CD14-positive monocyte (primary cell): ENCODE data around the genes ZNF70, CHCHD10 and ADORA2A.

GRCh38 chr22:23244853-23245838, 64.8 kb downstream of the BCR start:
- CAGE, long polyA plus RNA, result no peak

GRCh38 chr22:23262446-23263583, 82.5 kb downstream of the BCR start:
- CAGE, long polyA plus RNA, result no peak

DNA sequence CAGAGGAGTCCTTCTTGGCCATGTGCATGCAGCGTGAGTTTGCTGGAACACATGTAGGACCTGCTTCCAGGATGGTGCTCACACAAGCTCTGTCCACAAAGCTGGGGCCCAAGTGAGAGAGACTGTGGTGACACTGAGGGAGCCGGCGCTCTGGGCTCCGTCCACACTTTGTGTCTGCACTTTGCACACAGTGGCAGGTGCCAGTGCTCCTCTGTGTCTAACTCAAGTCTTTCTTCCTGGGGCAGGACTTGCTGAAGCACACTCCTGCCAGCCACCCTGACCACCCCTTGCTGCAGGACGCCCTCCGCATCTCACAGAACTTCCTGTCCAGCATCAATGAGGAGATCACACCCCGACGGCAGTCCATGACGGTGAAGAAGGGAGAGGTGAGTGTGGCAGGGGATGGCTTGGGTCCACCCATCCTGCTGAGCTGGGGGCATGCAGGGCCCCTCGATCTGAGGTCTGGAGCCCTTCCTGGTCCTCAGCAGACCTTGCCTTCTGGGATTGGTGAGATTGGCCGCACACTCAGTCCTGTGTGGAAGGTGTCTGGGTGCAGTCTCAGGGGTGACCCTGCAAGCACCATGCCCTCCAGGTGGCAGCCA, 93.2 kb downstream of the BCR start:
- CAGE, long polyA plus RNA, result no peak

- CAGE, long polyA plus RNA, result no peak
Measured at GRCh38 chr22:23289755-23290625, 109.7 kb downstream of the BCR start.

- CAGE, long polyA plus RNA, result no peak
Measured at GRCh38 chr22:23749634-23750256, 1.2 kb downstream of the ZNF70 start.

DNA sequence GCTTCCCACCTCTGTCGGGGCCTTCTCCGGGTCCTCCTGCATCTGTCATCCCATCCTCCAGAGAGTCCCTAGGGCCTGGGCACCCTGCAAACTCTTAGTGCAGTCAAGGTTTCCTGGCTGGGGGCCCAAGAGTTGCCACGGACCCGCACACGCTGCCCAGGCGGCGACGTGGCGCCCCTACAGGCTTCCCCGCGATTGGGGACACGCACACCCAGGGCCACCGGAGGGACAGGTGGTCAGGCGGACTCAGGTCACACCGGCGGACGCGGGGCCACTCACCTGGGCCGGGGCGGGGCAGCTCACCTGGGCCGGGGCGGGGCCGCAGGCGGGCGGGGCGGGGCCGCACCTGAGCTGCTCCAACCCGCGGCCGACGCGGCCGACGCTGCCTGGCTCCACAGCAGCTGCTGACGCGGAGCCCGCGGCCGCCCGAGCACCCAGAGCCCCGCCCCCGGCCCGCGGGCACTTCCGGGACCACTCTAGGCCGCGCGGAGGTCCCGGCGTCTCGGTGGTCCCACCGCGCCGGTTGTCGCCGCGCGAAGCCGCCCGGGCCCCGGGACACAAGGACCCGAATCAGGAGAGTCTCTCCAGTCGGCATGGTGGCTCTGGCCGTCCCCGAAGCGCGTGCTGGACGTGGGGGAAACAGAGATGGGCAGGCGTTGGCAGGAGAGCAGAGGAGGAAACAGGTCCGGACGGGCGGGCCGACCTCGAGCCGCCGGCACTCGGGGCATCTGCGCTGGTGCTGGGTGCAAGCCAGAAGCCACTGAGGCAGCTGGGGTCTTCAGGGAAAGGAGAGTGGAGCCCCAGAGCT, at the start of gene ZNF70:
ZNF70 (minus strand) TSS at position 411 of the 808 bp plus-strand sequence.
- CAGE, long polyA plus RNA, result no peak

GRCh38 chr22:23767323-23768279, at the start of gene CHCHD10:
TSS of gene CHCHD10 (minus strand) at chr22:23767972.
- CAGE, long polyA plus RNA, result no peak

DNA sequence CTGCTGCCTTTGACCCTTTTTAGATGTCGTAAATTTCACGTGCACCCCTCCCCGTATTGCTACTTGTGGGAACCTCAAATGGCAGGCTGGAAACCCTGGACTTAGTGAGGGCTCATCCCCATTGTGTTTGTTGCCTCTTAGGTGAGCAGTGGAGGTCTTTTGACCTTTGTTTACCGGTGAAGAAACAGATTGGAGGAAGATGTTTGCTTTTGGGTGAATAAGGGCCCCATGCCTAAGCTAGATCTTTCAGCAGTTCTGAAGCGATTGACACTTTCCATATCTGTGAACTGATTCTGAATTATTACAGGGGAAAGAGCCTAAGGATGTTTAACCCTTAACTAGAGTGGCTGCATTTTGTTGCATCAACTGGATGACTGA, 827 bp downstream of the SMARCB1 start:
- CAGE, long polyA plus RNA, result no peak

GRCh38 chr22:23802966-23803488, 16.3 kb downstream of the SMARCB1 start:
- CAGE, long polyA plus RNA, result no peak

- CAGE, long polyA plus RNA, result no peak
Measured at GRCh38 chr22:23835175-23835646, 3.6 kb downstream of the DERL3 start.

- CAGE, long polyA plus RNA, result no peak
Measured at GRCh38 chr22:23904714-23905260, 10.6 kb downstream of the MIF start.

DNA sequence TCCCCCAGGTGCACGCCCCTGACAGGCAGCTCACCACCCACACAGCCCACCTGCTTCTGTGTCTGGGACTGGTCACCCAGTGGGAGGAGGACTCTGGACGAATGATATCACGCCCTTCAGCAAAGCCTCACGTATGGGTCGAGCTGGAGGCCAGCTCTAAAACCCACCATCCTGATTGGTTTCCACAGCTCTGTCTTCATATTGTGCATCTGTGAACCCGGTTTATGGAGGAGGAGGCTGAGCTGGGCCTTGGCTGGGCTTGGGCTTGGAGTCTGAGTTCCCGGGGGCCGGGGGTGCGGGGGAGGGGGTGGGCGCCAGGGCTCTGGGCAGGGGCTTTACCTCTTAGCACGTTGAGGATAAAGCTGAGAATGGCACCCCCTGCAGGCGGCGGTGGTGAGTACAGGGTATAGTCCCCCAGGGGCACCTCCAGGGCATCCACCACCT, 13.8 kb downstream of the GGT5 start:
- CAGE, long polyA plus RNA, result no peak

DNA sequence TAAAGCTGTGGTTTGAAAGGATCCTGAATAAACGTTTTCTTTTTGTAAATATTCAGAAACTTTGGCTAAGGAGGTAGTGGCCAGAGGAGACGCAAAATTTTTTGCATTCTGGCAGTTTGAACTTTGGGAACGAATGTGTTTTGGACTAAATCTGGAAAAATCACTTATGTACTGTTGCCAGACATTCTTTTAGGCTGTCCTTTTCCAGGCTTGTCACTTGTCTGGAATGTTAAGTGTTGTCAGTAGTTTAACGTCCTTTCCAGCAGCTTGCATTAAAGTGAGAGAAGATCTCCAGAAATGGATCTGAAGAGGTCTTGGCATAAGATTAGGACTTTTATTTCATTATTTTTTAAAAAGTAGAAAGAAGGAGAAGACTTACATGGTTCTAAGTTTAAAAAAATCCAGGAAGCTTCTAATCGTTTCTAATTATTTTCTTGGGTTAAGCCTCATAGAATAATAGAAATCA, 18.5 kb downstream of the SPECC1L start:
- CAGE, long polyA plus RNA, result no peak

DNA sequence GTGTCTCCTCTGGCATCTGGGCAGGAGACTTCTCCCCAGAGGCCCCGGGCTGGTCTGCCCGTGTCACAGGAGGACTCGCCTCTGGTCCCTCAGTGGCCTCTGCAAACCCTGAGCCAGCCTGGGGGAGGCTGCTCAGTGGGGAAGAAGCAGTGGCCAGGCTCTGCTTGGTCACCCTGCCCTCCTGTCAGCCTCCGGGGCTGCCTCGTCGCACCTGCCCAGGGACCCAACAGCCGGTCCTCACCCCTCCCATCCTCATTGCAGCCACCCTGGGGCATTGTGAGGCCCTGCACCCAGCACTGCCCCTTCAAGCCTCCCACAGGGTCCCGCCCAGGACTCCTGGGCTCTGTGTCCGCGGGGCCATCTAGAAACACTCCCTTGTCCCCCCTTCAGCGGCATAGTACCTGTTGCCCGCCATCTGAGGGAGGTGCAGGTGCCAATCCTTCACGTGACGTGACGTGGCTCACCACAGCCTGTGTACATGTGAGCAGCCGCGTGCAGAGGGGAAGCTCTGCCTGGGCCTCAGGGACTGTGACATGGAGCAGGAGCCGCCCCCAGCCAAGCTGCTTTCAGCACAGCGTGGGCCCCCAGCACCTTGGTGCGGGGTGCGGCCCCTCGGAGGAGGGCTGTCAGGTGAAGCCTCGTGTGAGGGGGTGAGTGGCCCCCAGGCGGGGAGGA, at the start of gene ADORA2A:
ADORA2A (plus strand) TSS at position 503 of the 675 bp plus-strand sequence.
- CAGE, long polyA plus RNA, result no peak

DNA sequence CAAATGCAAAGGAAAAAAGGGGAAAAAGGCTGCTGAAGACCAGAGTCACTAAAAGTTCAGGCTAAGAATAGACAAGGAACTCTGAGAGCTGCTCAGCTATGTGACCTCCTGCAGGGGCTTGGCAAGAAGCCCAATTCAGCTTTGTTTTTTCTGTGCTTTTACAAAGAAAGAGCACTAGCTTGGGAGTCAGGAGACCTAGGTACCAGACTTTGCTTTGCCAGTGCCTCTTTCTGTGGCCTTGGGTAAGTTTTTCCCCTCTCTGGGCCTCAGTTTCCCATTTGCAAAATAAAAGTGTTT, 28.1 kb upstream of the UPB1 start:
- CAGE, long polyA plus RNA, result no peak

DNA sequence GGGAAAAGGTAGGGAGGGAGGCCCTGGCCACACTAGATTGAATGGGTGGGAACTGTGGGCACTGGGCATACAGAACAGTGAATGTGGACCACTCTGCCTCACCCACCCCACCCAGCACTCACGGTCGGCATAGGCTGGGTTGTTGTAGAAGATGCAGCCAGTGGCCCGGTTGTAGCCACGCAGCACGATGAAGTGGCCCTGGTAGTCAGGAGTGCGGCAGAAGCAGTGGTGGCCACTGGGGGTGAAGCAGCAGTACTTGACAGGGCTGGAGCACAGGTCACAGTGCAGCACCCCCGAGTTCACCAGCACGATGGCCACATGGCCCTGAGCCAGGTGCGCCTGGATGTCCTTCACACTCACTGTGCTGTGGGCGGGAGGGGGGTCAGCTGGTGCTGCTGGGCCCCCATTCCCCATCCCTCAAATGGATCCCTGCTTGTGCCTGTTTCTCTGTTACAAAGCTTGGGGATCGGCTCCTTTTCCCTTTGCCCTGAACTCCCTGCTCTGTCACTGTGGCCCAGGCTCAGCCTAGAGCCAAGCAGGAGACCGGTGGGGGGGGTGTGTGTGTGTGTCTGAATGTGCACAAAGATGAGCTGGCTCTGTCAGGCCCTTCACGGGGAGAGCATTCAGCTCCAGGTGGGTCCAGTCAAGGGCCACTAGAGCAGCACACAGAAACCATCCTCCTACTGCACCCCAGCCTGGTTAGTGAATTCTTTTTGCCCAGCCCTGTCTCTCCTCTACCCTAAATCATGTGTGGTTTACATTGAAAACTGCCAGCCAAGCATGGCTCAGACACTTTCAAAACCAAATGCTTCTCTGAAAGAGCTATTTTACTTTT, 11.0 kb downstream of the GUCD1 start:
- CAGE, long polyA plus RNA, result no peak

DNA sequence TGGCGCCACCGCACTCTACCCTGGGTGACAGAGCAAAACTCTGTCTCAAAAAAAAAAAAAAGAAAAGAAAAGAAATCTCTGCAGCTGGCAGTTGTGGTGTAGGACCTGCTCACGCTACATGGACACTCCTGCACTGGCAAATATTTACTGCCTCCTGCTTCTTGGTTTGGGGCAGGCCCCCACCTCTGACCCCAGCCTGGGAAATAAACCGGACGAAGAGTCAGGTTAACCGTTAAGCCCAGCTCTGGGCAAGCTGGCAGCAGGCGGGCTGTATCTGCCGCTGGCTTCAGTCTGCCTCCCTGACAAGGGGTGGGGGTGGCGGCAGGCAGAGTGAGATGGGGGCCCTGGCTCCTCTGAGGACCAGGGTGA, 851 bp upstream of the LRRC75B start:
- CAGE, long polyA plus RNA, result no peak

- CAGE, long polyA plus RNA, result no peak
Measured at GRCh38 chr22:24952871-24953879, 659 bp downstream of the KIAA1671 start.

- CAGE, long polyA plus RNA, result no peak
Measured at GRCh38 chr22:25133938-25134496, 65.6 kb upstream of the CRYBB3 start.

GRCh38 chr22:25374227-25374905, 154.9 kb downstream of the CRYBB2 start:
- CAGE, long polyA plus RNA, result no peak